GM12891 (cell line): ENCODE data around the gene GARIN2.

- RRBS, result no CpG with 5 or more reads among the region's 50 CpGs
Observed at GRCh38 chr14:64541435-64541936, 945 bp downstream of the HSPA2 start.

DNA sequence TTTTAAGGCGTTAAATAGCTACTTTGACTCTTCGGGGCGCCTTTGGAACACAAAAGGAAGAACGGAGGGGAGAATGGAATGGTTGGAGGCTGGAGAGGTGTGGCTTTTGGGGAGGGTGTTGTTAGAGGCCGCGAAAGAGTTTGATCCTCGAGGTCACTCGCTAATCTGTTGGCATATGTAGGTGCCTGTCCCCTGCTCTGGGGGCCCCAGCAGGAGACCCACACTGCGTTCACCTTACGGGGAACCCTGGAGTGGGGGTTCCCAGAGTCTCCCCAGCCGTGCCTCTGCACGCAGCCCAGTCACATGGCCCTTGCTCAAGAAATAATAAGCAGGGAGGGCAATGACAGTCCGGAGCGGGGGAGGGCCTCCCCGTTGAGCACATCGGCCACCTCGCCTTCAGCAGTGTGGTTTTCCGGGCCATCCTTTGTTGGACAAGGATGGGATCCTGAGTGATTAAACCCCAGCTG is 1.2 kb downstream of the PLEKHG3 start:
- RRBS, result 3% methylated on average over 6 of the region's 18 CpGs

- RRBS, result no CpG with 5 or more reads among the region's 1 CpG
Observed at GRCh38 chr14:64717285-64717554, 13.0 kb downstream of the PLEKHG3 start.

- RRBS, result 85% methylated on average over 4 of the region's 19 CpGs
Observed at GRCh38 chr14:64825326-64826319, 54.1 kb downstream of the SPTB start.

- RRBS, result no CpG with 5 or more reads among the region's 3 CpGs
Observed at GRCh38 chr14:64970107-64970458, 2.1 kb downstream of the RAB15 start.

GRCh38 chr14:65070319-65070885 is 31.9 kb downstream of the MAX start:
- RRBS, result no CpG with 5 or more reads among the region's 12 CpGs

- RRBS, result 98% methylated on average over 3 of the region's 20 CpGs
Observed at GRCh38 chr14:65075614-65076444, 26.5 kb downstream of the MAX start.

GRCh38 chr14:65077421-65077885 is 24.9 kb downstream of the MAX start:
- RRBS, result no CpG with 5 or more reads among the region's 3 CpGs

- RRBS, result no CpG with 5 or more reads among the region's 1 CpG
Observed at GRCh38 chr14:65230598-65230940, 128.3 kb upstream of the MAX start.

GRCh38 chr14:65242795-65243316 is 140.5 kb upstream of the MAX start:
- RRBS, result no CpG with 5 or more reads among the region's 4 CpGs

- RRBS, result no CpG with 5 or more reads among the region's 3 CpGs
Observed at GRCh38 chr14:65335535-65335859, 77.0 kb upstream of the FUT8 start.

- RRBS, result 2% methylated on average over 30 of the region's 78 CpGs
Observed at GRCh38 chr14:66508663-66509879, 1.1 kb downstream of the GPHN start.

DNA sequence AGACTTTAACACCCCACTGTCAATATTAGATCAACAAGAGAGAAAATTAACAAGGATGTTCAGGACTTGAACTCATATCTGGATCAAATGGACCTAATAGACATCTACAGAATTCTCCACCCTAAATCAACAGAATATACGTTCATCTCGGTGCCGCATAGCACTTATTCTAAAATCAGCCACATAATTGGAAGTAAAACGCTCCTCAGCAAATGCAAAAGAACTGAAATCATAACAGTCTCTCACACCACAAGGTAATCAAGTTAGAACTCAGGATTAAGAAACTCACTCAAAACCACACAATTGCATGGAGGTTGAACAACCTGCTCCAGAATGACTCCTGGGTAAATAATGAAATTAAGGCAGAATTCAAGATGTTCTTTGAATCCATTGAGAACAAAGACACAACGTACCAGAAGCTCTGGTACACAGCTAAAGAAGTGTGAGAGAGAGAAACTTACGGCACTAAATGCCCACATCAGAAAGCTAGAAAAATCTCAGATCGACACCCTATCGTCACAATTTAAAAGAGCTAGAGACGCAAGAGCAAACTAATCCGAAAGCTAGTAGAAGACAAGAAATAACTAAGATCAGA is 196.4 kb downstream of the GPHN start:
- RRBS, result no CpG with 5 or more reads among the region's 10 CpGs

- RRBS, result no CpG with 5 or more reads among the region's 8 CpGs
Observed at GRCh38 chr14:67189250-67189686, at the start of gene GARIN2. Gene GARIN2, plus strand, starts transcription at chr14:67189440.

- RRBS, result no CpG with 5 or more reads among the region's 15 CpGs
Observed at GRCh38 chr14:67240499-67240903, 734 bp upstream of the PALS1 start.

- RRBS, result no CpG with 5 or more reads among the region's 7 CpGs
Observed at GRCh38 chr14:67428390-67429000, 16.5 kb upstream of the PLEK2 start.

- RRBS, result no CpG with 5 or more reads among the region's 8 CpGs
Observed at GRCh38 chr14:67566863-67567485, 33.1 kb downstream of the PIGH start.

GRCh38 chr14:67580582-67581519 is 19.2 kb downstream of the PIGH start:
- RRBS, result no CpG with 5 or more reads among the region's 14 CpGs

DNA sequence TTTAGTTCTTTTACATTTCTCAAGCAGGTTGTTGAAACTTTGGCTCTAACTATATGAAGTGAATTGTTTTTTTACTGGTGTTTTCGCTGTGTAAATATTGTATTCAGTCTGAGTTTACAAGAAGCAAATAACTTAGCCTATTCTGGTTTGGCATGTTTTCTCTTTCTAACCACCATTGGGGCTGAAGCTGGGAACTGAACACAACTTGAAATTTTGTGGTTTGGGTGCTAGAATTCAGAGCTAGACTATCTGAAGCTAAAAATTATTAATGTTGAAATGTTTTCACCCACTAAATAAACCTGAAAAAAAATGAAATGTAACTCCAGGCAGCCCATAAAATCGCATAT is 37.2 kb downstream of the RAD51B start:
- RRBS, result no CpG with 5 or more reads among the region's 2 CpGs